ENCODE measurements around the gene AGK.

GRCh38 chr7:139709382-139710001 is 68.3 kb downstream of the HIPK2 start:
- PRO-cap = no peak
- RAMPAGE, long total RNA, 3 experiments = no peak in any of the 3 experiments

DNA sequence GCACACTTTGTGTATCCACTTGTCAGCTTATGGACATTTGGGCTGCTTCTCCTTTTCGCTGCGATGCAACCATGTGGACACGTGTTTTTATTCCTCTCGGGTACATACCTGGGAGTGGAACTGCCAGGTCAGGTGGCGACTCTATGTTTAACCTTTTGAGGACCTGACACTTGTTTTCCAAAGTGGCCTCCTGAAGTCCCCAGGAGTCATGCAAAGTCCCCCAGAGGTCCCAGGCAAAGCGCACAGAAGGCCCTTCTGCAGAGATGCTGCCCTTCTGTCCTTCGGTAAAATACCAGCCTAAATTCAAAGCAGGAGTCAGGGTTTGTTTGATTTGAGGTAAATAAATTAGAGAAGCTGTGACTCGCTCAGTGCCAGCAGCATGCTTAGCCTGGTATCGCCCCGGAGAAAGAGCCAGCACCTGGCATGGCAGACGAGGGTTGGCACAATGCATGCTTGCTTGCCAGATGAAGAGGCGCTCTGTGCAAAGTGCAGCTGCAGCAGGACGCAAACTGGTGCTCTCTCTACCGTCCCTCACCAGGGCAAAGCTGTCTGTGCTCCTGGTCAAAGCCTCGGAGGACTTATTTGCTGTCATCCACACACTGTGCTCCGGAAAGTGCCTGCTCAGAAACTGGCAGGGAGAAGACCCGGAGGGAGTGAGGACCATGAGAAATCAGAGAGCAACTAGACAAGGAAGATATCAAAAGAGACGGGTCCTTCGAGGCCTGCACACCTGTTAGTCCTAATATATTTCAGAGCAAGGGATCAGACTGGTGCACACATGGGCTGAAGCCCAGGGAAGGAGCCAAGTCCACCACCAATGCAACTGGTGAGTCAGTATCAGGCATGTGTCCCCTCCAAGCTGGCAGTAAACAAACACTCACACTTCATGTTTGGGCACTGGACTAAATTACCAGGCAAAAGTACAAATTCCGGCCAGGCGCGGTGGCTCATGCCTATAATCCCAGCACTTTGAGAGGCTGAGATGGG is 37.6 kb downstream of the HIPK2 start:
- PRO-cap = no peak
- RAMPAGE, long total RNA, 3 experiments = no peak in any of the 3 experiments

- PRO-cap = no peak
- RAMPAGE, long total RNA, 3 experiments = no peak in any of the 3 experiments
These were observed 72.3 kb downstream of the TBXAS1 start for GRCh38 chr7:139901264-139901864.

GRCh38 chr7:140028216-140028888 is 34.4 kb downstream of the PARP12 start:
- PRO-cap = no peak
- RAMPAGE, long total RNA, 3 experiments = no peak in any of the 3 experiments

GRCh38 chr7:140090672-140091363 is 28.1 kb upstream of the PARP12 start:
- PRO-cap = no peak
- RAMPAGE, long total RNA, 3 experiments = no peak in any of the 3 experiments

- PRO-cap = no peak
- RAMPAGE, long total RNA, 3 experiments = no peak in any of the 3 experiments
These were observed 29.9 kb downstream of the KDM7A start for GRCh38 chr7:140146538-140147547.

- PRO-cap = no peak
- RAMPAGE, long total RNA, 3 experiments = no peak in any of the 3 experiments
These were observed 11.2 kb downstream of the KDM7A start for GRCh38 chr7:140165503-140165985.

GRCh38 chr7:140210029-140210624 is 33.3 kb upstream of the KDM7A start:
- PRO-cap = no peak
- RAMPAGE, long total RNA, 3 experiments = no peak in any of the 3 experiments

DNA sequence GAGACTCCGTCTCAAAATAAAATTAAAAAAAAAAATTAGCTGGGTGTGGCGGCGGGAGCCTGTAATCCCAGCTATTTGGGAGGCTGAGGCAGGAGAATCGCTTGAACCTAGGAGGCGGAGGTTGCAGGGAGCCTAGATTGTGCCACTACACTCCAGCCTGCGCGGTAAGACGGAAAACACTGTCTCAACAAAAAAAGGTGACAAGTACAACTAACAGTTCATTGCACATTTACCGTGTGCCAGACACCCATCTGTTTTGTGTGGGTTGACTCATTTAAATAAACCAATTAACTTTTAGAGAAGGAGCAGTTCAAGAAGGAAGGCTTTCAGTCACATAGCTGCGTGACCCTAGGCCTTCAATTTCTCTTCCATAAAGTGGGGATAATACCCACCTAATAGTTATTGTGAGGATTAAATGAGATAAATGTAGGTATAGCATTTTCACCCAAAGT is 52.2 kb upstream of the KDM7A start:
- PRO-cap = no peak
- RAMPAGE, long total RNA, 3 experiments = no peak in any of the 3 experiments

- PRO-cap = no peak
- RAMPAGE, long total RNA, 3 experiments = no peak in any of the 3 experiments
These were observed 55.1 kb upstream of the KDM7A start for GRCh38 chr7:140231781-140232457.

DNA sequence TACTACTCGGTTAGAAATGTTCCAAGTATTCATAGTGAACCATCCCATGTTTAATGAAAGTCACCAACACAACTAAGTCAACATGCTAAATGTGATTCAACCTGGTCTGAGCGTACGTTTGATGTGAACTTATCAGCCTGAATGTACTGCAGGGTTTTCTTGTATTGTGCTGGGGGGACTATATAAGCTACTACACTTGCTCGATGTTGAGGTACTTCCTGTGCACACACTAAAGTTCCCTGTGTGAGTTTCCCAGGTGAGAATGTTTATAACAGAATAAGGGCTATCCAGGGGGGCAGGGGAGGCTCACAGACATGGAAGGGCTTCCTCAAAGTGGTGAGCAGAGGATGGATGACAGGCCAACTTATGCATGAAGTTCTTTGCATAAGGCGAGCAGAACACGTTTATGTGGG is 22.0 kb downstream of the SLC37A3 start:
- PRO-cap = no peak
- RAMPAGE, long total RNA, 3 experiments = no peak in any of the 3 experiments

- PRO-cap = no peak
- RAMPAGE, long total RNA, 3 experiments = no peak in any of the 3 experiments
These were observed 24.2 kb downstream of the MKRN1 start for GRCh38 chr7:140454930-140455626.

DNA sequence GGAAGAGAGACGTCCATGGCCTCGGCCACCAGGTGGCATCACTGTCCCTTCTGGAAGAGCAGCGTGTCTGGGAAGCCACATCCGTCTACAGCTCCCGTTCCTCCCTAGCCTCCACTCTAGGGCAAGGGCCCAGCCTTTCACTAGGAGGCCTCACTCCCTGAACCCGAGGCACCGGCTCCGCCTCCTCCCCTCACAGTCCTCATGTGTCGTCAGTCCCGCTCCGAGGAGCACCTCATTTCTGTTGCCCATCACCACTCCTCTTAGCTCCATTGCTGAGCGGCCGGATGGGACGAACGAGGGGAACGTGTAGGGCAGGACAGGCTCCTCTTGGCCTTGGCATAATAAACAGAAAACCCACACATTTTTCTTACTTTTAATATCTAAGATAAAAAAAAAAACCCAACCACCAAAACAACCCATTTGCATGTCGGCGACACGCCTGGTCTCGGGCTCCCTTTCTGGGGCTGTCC is 38.8 kb upstream of the MKRN1 start:
- PRO-cap = no peak
- RAMPAGE, long total RNA, 3 experiments = no peak in any of the 3 experiments

- PRO-cap = no peak
- RAMPAGE, long total RNA, 3 experiments = start-site peak on the minus strand in 2 of 3 experiments, at chr7:140640345-140640426 at its widest, 7 to 25 reads per replicate
These were observed 584 bp downstream of the DENND2A start for GRCh38 chr7:140639767-140640690.

DNA sequence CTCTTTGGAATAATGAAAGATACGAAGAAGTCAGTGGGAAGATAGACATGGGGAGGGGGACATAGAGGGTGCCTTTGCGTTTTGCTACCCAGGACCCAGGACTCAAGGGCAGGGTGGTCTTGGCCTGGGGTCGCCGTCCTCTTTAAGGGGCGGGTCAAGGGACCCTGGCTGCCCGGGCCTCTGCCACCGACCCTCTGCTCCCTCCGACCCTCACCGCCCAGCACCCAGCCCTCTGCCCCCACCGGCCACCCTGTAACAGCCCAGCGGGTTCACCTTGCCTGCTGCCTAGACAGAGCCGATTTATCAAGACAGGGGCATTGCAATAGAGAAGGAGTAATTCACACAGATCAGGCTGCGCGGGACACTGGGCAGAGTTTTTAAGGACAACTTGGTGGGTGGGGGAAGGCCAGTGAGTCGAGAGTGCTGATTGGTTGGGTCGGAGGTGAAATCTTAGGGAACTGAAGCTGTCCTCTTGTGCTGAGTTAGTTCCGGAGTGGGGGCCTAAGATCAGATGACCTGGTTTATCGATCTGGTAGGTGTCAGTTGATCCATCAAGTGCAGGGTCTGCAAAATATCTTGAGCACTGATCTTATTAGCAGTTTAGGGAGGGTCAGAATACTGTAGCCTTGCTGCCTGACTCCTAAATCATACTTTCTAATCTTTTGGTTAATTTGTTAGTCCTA is 750 bp upstream of the ADCK2 start:
- PRO-cap = no peak
- RAMPAGE, long total RNA, 3 experiments = no peak in any of the 3 experiments

DNA sequence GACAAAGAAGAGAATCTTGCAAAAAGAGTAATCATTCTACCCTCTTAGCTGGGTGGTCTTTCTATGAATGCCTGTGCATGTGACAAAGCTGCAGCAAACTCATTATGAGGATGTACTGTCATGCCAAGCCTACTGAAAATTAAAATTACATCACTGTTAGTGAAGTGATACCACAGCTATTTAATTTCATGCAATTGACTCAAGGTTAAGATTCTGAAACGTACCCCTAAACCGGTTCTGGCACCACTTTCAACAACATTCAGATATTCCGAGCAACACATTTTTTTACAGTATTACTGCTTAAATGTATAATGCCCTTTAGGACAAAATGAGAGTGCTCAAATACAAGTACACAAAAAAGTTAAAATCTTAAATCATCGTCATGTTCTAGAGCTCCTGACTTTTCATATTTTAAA is 26.1 kb downstream of the NDUFB2 start:
- PRO-cap = no peak
- RAMPAGE, long total RNA, 3 experiments = no peak in any of the 3 experiments

GRCh38 chr7:140812005-140812567 is 112.6 kb downstream of the BRAF start:
- PRO-cap = no peak
- RAMPAGE, long total RNA, 3 experiments = no peak in any of the 3 experiments

GRCh38 chr7:141366015-141366913 is 184.9 kb upstream of the AGK start:
- PRO-cap = no peak
- RAMPAGE, long total RNA, 3 experiments = no peak in any of the 3 experiments

DNA sequence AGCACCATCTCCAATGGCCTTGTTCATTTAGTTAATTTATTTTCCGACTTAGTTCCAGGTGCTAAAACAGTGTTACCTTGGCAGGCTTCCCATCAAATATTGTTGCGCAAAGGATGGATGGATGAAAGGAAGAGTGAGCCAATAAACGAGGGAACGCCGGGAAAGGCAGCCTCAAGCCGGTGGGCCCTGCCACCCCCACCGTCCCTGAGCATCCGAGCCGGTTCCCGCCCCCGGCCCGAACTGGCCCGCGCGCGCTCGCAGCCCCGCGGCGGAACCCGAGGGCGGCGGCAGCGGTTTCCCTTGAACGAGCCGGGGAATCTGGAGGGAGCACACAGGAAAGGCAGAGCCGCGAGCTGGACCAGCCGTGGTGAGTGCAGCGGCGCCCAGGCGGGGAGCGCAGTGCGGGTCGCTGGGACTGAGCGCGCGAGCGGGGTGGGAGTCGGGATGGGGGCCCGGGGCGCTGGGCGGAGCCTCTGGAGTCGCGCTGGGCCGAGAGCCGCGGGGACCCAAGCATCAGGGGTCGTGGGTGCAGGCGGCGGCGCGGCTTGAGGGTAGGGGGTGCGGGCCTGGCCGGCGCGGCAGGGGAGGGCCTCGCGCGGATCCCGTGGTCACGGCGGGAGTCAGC is at the start of gene AGK:
AGK (plus strand) TSS at position 343 of the 625 bp plus-strand sequence.
- PRO-cap = unidirectional peak, plus-strand start at position 370 of the sequence
- RAMPAGE, long total RNA, 3 experiments = start-site peak on the plus strand in 3 of 3 experiments, centred at positions 348 to 354 of the sequence, 60 to 160 reads per replicate

DNA sequence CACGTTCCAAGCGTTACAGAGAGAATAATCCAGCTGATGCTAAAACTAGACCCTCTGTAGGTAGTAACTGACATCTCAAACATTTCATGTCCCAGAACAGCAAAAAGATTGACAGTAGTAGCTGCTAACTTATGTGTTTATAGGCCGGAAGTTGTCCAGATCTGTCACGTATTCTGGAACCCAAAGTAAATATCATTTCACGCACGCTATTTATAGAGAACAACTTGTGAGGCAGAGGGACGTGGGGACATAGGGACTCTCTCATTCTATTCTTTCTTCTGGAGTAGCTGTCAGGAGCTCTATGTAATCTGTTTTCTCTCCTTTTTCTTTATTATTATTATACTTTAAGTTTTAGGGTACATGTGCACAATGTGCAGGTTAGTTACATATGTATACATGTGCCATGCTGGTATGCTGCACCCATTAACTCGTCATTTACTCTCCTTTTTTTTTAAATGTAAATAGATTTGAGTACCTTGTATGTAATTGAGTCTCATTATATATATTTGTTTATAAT is 22.4 kb downstream of the AGK start:
- PRO-cap = no peak
- RAMPAGE, long total RNA, 3 experiments = no peak in any of the 3 experiments